ENCODE measurements around a stretch of chrX.

GRCh38 chrX:2901769-2902080, 27.4 kb downstream of the ARSD start:
- PRO-cap: no peak

DNA sequence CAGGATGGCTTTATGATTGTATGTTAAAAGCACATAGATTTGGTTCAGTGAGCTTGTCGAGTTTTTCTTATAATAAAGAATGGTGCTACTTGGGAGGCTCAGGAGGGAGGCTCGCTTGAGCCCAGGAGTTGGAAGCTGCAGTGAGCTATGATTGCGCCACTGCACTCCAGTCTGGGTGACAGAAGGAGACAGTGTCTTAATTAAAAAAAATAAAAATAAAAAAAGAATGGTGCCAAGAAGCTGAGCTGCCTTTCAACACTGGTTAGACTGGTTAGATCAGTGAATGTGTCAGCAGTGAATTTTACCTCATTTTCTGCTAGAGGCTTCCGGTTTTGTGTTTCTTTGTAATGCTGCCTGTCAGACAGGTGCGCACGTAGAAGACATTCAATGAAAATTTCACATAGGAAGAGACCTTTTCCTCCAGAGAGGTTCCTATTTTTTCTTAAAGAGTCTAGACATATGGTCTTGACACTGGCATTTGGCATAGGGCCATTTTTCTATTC, 15.1 kb upstream of the ARSF start:
- PRO-cap: no peak

DNA sequence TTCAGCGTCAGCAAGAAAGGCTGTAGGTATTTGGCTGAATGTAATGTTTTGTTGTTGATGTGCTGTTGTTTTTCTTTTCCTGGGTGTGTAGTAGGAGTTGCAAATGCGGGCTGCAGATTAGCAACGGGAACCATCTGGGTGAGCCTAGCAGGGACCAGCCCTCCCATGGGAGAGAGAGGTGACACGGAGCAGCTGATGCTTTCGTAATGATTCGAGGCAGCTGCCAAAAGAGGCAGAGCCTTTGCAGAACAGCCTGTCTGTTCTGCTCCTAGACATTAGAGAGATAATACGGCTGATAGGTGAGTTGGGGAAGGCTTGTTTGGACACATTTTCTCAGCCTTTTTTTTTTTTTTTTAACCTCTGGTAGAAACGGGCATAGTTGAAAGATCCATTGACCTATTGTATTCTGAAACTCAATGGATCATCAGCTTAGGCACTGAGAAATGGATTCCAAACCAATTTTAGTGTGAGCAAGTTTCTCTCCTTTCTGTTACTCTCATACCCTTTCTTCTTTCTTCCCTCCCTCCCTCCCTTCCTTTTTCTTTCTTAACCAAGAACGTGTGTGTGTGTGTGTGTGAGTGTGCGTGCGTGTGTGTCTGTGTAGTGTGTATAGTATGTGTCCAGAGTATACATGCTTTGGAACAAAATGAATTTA, 25.4 kb downstream of the ARSF start:
- PRO-cap: no peak

DNA sequence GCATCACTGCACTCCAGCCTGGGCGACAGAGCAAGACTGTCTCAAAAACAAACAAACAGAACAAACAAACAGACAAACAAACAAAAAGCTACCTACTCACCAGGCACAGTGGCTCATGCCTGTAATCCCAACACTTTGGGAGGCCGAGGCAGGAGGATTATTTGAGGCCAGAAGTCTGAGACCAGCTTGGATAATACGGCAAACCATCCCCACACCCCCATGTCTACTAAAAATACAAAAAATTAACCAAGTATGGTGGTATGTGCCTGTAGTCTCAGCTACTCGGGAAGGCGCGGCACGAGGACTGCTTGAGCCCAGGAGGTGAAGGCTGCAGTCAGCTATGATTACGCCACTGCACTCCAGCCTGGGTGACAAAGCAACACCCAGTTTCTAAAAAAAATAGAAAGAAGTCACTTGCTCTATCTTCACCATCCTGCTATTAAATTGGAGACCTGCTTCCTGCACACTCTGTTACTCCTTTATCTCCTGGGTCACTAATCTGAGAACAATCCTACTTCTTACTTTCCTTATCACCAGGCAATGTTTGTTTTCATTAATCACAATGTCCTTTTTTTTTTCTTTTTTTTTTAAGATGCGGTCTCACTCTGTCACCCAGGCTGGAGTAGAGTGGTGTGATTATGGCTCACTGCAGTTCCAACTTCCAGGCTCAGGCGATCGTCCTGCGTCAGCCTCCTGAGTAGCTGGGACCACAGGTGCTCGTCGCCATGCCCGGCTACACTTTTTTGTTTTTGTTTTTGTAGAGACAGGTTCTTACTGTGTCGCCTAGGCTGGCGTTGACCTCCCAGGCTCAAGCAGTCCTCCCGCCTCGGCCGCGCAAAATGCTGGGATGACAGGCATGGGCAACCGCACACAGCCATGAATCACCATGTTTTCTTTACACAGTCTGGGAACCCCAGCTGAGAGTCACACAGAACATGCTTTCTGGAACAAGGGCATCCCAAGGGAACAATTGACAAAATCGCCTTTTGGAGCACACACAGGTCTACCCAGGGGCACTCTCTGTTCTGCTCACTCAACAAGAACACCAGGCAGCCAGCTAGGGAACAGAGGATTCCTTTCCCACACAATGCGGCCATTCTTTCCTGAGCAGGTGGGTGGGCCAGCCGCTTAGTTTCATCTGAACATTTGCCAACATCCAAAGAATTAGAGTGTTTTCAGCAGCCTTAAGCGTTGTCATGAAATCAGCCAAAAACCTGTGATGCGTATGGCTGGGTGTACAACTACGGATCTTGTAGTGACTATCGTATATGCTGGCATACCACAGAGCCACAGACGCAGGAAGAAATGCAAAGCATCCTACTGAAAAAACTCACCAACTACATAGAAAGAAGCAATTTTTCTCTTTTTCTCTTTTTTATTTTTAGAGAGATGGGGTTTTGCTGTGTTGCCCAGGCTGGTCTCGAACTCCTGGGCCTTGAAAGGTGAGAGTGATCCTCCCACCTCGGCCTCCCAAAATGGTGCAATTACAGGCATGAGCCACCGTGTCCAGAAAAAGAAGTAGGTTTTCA, 15.9 kb downstream of the PRKX start:
- PRO-cap: no peak

DNA sequence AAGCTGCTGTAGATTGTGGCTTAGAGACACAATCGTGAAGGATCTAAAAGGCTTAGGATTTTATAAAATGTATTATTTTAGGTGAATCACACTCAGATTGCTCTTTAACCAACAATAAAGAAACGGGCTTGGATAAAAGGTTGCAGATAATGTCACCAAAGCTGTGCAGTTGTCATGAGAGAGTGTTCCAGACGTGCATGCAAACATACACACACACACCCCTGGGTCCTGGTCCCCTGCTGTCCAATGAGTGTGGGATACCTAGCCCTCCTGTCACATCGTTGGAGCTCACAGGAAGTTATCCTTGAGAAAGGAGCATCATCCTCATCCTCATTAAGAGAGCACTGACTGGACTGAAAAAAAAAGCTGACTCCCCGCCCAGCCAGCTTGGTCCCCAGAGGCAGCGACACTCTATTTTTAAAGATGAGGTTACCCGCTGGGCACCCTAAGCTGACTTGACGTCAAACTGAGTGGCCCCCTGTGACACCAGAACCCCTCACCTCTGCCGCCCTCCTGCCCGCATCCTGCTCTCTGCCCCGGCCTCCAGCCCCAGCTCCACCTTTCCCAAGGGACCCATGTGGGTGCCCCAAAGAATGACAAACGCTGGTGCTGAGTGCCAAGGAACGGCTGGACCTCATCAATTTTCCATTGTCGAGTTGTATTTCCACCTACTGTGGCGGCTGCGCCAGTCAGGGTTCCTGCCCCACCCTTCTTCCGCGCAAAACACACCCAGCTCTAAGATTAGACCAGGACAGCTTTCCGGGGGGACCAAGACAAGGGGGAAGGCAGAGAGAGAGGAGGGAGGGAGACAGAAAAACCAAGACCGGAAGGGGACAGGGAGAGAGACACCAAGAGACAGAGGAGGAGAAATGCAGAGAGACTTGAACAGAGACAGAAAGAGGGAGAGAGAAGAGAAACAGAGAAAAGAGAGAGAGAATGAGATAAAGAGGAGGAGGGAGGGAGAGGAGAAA, 2.2 kb downstream of the PRKX start:
- PRO-cap: no peak

DNA sequence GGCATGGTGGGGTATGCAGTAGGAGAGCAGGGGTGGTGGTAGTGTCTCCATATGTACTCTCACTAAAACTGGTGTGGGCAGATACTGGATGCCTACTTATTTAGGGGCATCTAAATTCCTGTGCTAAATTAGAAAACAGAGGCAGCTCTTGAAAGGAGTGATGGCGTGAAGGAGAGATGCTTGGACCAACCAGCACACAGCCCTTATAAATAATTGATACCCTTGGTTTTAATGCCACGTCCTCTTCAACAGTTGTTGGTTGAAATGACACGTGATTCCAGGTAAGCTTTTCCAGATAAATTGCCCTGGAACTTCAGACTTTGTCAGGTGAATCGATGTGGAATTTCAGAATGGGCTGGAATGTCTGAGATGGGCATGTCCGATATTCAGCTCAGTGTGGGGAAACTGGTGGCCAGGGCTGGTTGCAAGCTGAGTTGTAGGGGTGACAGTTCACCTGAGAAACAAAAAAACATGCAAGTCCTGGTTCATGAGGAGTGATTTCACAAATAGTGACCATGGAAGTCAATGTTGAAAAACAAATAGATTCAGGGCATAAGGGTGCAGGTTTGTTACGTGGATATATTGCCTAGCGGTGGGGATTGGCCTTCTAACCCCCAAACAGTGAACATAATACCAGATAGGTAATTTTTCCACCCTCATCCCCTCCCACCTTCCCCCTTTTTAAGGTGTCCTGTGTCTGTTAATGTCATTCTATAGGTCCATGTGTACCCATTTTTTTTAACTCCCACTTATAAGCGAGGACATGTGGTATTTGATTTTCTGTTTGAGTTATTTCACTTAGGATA, 104.1 kb upstream of the PRKX start:
- PRO-cap: no peak

DNA sequence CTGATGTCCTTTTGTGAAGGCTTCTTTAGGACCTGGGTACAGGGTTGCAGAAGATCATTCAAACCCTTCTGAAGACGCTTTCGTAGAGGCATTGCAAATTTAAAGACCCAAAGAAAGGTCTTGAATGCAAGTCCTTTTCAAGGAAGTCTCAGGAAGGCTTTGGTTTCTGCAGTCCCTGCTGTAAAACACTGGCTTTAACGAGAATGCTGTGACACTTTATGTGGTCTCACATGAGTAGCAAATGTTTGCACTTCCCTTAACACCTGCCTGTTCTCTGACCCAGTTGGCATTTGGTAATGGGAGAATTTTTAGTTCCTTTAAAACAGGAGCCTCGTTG, 330.4 kb upstream of the PRKX start:
- PRO-cap: no peak

DNA sequence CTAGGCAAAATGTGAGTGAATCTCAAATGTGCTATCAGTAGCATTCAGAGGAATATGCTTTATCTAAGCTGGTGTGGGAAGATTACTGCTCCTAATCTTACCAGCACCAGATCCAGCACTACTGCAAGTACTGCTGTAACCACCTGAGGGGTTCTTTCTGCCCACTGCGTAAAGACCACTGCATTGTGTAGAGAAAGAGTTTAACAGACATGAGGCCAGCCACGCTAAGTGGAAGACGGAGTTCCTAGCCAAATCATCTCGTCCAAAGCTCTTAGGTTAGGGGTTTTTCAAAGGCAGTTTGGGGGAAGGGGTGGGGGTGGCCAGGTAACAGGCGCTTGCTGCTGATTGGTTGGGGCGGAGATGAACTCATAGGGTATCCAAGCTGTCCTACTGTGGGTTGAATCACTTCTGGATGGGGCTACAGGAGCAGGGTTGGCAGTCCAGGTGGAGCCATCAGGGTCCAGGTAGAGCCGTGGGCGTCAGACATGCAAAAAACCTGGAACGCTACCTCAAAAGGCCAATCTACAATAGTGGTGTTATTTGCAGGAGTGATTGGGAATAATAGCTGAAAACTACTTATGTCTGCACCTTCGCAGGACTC, 579.8 kb downstream of the NLGN4X start:
- PRO-cap: no peak

DNA sequence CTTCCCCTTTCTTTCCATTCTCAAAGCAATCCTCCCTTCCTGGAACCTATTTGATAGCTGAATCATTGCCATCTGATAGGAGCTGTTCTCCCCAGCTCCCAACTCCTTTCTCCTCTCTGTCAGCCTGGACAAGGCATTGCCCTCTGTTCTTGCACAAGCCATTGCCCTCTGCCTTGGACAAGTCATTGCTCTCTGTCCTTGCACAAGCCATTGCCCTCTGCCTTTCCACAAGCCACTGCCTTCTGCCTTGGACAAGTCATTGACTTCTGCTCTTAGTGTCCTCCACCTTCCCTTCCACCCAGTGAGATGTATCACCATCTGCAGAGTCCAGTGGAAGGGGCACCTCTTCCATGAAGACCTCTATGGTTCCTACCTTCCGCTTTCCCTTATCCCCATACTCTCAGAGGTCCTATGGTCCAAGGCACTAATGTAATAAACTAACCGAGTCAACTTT, 256.0 kb upstream of the STS start:
- PRO-cap: no peak

- PRO-cap: no peak
These were observed 76.2 kb upstream of the STS start for GRCh38 chrX:7071283-7071767.

DNA sequence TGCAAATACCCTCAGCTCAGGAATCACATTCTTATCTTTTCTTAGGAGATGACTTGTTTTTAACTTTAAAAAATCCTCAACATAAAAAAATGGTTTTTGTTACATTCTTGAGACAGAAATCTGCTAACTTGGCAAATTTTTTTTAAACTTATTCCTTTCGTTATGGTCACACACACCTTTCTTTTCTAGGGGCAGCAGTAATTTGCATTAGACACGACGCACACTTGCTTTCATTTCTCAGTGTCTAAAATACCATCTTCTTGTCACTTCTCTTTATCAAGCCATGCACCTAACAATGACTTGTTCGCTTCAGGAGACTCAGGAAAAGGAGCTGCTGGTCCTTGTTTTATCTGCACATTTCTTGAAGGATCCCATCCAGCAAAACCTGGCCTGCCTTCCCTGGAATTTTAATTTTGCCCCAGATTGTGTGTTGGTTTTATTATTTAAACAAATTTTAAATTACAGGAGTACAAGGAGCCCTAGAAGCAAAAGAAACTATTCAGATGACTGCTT, 112.6 kb upstream of the TBL1X start:
- PRO-cap: no peak

- PRO-cap: no peak
These were observed 121.3 kb downstream of the GPR143 start for GRCh38 chrX:9644312-9644827.

GRCh38 chrX:9661546-9662545, 103.8 kb downstream of the GPR143 start:
- PRO-cap: no peak

GRCh38 chrX:9677029-9677775, 88.4 kb downstream of the GPR143 start:
- PRO-cap: no peak

DNA sequence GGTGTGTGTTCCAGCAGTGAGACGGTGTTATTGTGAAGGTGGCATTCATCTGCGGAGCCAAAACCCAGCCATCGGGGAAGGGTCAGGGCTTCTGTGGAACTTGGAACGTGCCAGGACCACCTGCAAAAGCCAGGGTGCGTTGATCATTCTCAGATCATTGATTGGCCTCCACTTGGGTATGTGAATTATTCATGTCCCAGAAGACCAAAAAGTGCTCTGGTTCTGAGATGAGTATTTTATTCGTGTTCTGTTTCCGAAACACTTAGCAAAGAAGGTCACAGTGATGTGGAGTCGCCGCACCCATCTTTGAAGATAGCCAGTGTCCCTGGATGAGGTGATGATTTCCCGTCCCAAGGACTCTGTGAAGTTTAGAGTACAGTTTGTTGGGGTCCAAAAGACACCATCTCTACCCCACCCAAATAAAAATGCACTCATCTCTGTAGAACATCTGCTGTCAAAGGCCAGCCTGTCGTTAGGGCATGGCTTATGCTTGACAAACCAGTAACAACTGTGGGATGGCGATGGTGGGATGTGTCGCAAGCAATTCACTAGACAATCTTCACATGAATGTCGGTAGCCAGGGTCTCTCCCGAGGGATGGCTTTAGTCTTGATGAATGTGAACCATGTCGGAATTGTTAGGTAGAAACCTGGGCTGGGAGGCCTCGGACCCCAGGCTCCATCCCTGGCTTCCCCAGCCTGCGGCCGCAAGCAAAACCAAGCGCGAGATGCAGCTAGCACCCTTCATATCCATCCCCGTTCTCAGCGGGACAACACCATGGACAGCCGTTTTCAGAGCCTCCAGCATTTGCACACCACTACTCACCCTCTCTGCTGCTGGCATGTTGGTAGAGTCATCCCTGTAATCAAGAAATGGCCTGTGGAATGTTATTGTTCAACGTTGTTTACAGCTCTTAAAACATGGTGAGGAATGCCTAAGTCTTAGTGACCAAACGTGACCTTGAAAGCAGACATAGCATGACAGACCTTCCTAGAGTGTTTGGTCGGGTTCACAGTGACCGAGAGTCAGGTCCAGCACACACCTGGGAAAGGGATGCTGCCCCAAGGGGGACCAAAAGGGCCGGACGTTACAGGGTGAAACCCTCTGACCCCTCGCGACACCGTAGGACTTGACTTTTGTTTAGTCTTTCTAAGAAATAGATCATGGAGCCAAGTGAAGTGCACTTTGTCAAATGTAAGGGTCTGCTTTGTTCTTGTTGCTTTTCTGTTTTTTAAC, 47.1 kb downstream of the GPR143 start:
- PRO-cap: no peak

- PRO-cap: no peak
These were observed 70.8 kb upstream of the CLDN34 start for GRCh38 chrX:9896307-9896745.

DNA sequence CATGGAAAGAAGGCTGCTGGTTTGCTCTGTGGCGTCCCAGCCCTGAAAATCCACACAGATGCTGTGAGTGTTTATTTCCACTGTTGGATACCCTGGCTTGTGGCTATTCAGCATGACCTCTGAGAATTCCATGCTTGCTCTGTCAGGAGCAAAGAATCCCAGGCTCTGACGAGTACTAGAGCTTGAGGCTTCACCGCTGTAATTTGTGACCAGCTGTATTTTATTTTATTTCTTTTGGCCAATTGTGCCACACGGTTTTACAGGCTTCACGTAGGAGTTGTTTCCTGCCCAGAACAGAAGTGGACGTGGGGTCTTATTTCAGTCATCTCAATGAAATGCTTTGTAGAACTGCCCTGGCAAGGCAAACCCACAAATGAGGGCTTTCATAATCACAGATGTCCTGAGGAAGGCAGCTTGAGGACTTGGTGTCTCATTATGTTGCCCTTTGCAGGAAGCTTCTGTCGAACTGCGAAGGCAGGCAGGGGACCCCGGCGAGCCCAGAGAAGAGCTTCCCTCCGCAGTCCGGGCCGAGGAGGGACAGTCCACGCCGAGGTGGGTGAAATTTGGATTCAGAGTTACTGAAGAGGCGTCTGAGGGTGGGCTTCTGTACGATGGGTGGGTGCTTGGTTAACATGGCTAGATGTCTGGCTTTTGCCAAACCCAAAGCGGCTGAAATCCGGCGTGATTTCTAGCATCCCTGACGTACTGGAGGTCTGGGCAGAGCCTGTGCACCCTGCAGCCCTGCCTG, 69.2 kb upstream of the CLDN34 start:
- PRO-cap: no peak

- PRO-cap: no peak
These were observed 71.4 kb downstream of the CLDN34 start for GRCh38 chrX:10038510-10039074.

DNA sequence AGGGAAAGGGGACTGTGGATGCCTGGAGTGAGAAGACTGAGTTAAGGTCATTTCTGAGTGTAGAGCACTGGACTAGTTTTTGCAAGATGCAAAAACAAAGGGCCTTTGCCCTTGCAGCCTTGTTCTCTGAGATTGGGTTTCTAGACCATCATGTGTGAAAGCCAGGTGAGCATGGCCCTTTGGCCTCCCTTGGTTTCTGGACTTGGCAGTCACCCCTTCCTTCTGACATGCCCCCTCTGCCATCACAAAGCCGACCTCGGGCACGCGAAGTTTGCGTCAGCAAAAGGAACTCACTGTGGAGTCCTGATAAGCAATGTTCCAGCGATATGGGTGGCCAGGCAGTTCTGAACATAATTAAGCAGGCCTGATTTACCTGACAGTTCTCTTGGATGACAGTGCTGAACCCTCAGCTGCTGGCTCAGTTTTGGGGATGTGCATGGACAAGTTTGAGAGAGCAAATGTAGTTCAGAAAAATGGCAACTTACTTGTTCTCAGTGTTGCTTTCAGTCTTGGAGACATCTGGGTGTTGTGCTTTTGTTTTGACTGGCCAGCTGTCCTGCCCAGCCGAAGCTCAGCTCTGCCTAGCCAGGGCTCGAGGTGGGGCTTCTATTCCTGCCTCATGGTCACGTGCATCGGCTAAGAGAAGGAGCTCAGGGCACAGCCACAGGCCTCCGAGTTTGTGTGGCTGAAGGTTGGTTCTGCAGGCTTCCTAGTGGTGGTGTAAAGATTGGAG, 78.2 kb downstream of the CLDN34 start:
- PRO-cap: no peak

- PRO-cap: no peak
These were observed 66.2 kb upstream of the CLCN4 start for GRCh38 chrX:10090428-10091040.